GM19239 (cell line): ENCODE measurements around a stretch of chr18.

DNA sequence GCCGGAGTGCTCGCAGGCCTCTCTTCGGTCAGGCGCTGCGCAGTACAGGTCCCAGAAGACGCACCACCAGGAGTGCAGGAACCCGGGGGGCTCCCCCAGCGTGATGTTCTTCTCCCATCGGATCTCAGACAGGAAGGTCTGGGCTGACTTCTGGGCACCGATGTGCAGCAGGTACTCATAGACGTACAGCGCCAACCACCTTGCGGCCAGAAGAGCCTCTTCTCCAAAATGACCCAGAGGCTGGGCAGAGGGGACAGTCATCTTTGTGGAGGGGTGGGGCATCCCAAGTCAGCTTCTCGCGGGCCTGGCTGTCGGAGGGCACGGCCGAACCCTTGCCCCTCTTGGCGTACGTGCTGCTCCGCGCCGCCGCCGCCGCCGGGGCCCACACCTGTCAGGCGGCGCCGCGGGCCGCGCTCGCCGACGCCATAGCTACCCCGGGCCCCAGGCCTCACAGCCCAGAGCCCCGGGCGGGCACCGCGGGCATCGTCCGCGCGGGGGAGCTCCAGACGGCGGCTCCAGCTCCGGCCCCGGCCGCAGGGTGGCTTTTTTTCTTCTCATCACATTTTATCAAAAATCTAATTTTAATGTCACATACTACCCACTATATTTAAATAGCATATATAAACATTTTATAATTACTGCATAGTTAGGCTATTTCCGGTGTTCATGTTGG is 25.4 kb upstream of the ANKRD62 start:
- RRBS = 76% methylated on average over 16 of the region's 51 CpGs

DNA sequence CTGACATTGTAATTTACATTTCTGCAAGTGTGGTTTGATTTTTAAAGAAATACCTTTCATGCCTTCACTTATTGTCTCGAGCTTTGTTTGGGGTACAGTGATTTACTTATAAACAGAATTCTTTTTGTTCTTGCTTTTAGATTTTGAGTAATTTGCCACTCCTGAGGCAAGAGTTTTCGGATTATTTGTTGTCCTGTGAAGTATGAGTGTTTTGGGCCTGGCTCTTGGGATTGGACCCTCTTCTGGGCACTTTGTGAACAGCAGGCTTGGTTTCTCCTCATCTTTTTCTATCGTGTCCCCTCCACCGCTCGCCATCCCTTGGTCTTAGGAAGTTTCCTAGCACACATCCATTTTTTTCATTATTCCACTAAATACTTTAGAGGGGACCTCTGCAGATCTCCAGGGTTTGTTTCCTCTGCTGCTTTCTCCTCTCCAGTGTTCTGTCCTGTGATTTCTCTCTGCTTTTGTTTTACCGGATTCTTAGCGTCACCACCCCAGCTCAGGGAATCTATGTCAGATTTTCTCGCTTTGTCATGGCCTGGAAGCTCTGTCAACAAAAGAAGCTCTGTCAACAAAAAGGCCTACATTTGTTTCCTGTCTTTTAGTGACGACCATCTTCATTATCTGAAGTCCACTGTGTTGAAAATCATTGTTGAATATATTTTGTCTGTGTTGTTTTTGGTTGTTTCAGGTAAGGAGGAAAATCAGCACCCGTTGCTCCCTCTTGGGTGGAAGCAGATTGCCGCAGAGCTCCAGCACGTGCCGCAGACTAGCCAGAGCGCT is 27.7 kb downstream of the ANKRD62 start:
- RRBS = no CpG with 5 or more reads among the region's 14 CpGs

- RRBS = no CpG with 5 or more reads among the region's 5 CpGs
Measured at GRCh38 chr18:12255544-12256155, 1.5 kb downstream of the CIDEA start.

- RRBS = no CpG with 5 or more reads among the region's 15 CpGs
Measured at GRCh38 chr18:12258687-12259065, 4.5 kb downstream of the CIDEA start.

DNA sequence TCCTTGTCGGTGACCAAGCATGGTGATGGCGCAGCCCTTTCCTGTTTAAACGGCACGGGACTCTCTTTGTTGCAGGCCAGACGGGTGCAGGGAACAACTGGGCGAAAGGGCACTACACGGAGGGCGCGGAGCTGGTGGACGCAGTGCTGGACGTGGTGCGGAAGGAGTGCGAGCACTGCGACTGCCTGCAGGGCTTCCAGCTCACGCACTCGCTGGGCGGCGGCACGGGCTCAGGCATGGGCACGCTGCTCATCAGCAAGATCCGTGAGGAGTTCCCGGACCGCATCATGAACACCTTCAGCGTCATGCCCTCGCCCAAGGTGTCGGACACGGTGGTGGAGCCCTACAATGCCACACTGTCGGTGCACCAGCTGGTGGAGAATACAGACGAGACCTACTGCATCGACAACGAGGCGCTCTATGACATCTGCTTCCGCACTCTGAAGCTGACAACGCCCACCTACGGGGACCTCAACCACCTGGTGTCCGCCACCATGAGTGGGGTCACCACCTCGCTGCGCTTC is 17.0 kb downstream of the TUBB6 start:
- RRBS = no CpG with 5 or more reads among the region's 38 CpGs

- RRBS = no CpG with 5 or more reads among the region's 28 CpGs
Measured at GRCh38 chr18:12448858-12449960, 41.5 kb downstream of the PRELID3A start.

DNA sequence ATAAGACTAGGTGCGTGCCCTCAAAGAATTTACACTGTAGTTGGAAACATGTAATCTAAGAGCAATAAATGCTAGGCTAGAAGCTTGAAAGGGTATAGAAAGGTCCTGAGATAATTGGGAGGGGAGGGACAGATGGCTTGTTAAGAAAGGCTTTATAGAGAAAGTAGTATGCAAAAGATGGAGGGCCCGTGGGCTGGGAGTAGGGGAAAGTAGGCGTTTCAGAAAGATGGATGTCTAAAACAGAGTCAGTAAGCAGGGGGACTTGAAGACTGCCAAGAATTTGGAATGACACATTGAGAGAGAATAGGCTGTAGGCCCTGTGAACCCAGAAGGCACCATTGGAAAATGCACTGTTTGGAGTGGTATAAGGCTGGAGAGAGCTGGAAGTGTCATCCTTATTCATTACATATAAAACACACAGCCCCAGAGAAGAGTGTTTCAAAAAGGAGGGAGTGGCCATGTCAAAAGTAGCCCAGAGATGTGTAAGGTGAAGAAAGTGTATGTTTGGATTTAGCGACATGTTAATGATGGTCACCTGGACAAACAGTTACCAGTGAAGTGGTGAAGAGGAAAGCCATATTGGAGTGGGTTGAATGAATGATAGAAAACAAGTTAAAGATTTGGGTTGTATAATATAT is 925 bp downstream of the PSMG2 start:
- RRBS = no CpG with 5 or more reads among the region's 4 CpGs

GRCh38 chr18:12883184-12884145 is 572 bp downstream of the PTPN2 start:
- RRBS = 2% methylated on average over 23 of the region's 99 CpGs

- RRBS = 4% methylated on average over 40 of the region's 54 CpGs
Measured at GRCh38 chr18:13136537-13137083, 82.0 kb upstream of the LDLRAD4 start.

- RRBS = no CpG with 5 or more reads among the region's 11 CpGs
Measured at GRCh38 chr18:13164885-13165541, 53.5 kb upstream of the LDLRAD4 start.

DNA sequence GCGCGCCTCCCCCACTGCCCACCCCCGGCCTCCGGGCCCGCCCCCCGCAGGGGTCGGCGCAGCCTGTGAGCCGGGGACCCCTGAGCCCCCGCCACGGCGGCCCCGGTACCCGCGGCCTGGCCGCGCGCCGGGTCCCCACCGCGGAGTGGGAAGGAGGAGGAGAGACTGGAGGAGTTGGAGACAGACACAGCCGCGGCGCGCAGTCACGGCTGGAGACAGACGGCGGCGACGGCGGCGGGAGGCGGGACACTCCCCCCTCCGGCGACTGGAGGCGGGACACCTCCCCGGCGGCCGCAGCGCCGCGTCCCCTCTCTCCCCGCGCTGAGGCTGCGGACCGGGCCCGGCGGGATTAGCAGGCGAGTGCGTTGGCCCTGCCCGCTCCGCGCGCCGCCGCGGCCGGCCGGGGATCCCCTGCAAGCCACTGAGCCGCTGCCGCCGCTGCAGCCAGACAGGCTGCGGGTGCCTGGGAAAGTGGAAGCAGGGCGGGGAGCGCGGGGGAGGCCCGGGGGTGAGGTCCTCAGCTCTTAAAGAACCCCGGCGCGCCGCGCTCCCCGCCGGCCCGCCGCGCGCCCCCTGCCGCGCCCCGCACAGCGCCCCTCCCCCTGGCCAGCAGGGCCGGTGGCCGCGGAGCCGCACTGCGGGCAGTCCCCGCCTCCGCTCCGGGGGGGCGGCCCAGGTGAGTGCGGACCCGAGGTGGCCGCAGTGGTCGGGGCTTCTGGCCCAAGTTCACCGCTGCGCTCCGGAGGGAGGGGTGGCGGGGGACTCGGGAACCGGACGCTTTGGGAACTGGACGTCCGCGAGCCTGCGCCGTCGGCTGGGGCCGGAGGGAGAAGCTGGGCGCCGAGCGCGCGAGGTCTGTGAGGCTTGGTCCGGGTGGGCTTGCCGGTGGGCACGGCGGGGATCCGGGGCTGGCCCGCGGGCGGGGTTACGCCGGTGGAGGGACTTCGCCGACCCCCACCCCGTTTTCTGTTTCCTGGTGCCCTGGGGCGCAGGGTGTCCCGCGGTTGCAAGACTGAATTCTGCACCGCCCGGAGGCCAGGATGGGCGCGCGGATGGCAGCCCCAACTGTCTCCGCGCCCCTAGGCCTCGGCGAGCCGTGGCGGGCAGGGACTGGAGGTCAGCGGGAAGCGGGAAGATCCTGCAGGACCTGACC is 765 bp upstream of the LDLRAD4 start:
- RRBS = 2% methylated on average over 68 of the region's 143 CpGs

GRCh38 chr18:13221949-13222415 is 3.4 kb downstream of the LDLRAD4 start:
- RRBS = no CpG with 5 or more reads among the region's 7 CpGs

DNA sequence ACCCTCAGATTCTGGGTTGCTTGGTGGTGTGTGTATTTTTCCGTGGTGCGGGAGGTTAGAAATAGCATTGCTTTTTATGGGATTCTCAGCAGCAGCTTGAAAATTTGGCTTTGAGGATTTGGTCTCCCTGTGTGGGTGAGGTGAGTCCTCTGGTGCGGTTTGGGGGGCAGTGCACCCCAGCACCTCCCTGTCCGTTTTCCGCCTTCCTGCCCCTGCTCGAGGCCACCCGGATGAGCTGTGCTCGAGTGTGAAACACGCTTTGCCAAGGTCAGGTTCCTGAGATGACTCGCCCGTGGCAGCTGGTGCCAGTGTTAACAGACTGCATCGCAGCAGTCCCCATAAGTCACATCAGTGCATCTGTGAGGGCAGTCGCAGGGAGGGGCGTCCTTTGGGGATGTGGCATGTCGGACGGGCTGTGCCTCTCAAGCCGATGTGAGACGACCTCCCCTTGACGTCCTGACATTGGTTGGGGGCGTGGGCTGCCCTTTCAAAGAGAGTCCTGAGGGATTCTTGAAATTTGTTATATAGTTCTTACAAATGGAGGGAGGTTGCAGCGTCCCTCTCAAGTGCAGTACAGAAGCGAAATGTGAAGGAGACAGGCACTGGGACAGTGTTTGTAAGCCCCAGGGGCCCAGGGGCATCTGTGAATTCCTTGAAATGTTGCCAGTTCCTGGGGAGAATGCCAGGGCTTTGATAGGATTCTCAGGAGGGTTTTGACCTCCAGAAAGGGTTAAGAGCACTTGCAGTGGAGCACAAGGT is 66.2 kb downstream of the LDLRAD4 start:
- RRBS = no CpG with 5 or more reads among the region's 22 CpGs

GRCh38 chr18:13416044-13416598 is 197.6 kb downstream of the LDLRAD4 start:
- RRBS = no CpG with 5 or more reads among the region's 12 CpGs

DNA sequence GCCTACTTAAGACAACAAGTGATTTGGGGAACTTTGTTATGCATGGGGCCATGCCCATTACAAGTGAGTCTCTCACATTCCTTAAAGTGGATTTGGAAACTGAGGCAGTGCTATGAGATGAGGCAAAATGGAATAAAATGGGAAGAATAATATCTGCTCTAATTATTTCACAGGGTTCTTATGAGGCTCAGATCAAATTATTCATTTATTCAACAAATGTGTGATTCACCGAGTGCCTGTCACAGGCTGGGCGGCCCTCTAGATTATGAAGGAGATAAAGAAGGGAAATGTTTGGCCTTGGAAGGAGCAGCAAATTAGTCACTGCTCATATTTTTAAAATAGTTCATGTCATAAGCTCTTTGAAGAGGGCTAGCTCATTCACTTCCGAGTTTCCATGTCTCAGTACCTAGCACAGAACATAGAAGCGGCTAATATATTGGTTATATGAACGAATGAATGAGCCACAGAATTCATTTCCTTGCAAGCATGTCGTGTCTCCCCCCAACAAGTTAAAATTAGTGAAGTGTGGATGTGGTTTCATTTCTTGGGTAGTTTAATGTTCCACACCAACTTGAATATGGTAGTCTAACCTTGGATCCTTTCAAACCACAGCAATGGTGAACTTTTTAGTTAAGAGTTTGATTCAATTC is 217.4 kb downstream of the LDLRAD4 start:
- RRBS = no CpG with 5 or more reads among the region's 6 CpGs

DNA sequence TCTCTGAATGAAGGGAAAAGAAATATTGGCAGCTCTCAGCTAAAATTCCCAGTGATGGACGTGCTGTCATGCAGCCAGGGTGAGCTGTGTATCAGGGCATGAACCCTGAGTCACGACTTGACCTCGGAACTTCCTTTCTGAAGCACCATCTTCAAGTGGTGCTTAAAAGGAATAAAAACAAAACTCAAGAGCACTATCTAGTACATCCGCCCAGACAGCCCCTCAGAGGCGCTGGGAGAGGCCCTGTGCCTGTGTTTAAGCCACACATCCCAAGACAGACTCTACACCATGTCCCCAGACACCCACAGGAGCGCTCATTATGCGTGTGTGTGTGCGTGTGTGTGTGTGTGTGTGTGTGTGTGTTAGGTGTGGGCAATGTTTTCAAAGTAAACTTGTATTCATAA is 117.2 kb downstream of the FAM210A start:
- RRBS = no CpG with 5 or more reads among the region's 8 CpGs

DNA sequence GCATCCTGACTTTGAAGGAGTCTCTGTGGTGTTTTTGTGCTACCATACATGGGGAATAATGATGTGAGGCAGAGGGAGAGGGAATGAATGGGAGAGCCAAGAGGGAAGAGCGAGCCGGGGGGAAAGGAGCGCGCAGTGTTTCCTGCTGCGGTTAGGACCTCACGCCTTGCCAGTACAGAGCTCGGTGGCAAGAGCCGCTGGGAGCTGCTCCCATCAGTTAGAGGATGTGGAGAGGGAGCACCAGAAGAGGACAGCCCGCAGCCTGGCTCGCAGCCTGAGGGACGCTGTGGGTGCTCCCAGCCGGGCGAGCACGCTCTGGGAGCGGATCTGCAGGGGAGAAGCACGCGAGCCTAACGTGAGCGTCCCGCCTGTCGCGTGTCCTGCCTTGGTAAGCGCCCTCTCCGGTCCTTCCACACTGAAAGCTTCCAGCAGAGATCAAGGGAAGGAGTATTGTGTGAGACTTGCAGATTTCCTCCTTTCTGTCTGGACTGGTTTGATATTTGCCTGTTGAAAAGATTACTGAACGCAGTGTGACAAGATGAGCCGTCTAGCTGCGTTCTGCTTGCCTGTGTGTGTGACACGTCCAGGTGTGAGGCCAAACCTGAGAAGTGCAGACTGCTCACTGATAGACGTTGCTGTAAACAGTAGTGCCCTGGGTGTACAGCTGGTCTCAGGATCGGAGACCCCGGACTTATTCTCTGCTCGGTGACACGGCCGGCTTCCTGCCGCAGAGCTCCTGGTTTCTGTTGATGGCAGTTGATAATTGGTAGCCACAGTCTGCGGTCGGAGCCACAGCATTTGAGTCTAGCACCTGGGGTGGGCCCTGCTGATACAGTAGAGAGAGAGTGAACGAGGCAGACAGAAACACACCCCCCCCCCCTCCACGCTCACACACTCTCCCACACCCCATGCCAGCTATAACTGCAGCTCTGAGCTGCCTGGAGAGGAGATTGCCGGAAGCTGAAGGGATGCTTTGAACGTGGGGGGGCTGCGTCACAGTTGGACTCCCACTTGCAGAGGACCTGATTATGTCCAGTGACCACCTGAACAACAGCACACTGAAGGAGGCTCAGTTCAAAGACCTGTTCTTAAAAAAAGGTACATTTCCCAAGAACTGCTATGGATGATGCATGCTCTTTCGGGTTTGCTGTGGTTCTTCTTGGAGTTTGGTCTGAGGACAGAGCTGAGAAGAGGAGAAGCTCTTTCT is 114.3 kb downstream of the FAM210A start:
- RRBS = 2% methylated on average over 8 of the region's 43 CpGs

GRCh38 chr18:13734433-13734889 is 8.0 kb downstream of the RNMT start:
- RRBS = no CpG with 5 or more reads among the region's 2 CpGs

DNA sequence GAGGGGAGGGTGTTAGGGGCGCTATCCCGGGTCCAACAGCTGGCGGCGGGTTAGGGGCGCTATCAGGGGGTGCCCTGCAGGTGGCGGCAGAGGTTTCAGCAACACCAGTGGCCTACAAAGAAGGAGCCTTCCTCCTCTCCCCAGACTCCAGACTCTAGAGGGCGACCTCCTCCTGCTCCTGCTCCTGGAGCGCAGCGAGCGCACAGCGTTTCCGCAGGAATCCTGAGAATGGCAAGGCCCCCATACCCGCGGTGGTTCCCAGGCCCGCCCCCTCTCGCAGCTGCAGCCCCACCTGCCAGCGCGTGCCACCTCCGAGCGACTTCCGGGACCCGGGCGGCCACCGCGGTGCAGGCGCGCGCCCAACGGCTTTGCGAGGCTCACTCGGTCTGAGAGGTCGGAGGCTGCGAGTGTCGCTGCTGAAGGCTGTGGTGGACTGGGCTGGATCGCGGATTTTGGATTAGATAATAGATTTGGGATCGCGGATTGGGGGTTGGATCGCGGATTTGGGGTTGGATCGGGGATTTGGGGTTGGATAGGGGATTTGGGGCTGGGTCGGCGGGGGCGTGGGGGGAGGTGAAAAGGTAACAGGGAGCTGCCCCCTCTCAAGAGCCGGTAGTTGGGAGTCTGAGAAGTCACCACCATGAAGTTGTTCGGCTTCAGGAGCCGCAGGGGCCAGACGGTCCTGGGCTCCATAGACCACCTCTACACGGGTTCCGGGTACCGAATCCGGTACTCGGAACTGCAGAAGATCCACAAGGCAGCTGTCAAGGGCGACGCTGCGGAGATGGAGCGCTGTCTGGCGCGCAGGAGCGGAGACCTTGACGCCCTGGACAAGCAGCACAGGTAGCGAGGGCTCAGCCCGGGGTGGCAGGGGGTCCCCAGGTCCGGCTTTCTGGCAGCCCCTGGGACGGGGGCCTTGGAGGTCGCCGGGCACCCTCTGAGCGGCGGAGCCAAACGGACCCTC is 46.8 kb upstream of the ZNF519 start:
- RRBS = 36% methylated on average over 4 of the region's 70 CpGs

DNA sequence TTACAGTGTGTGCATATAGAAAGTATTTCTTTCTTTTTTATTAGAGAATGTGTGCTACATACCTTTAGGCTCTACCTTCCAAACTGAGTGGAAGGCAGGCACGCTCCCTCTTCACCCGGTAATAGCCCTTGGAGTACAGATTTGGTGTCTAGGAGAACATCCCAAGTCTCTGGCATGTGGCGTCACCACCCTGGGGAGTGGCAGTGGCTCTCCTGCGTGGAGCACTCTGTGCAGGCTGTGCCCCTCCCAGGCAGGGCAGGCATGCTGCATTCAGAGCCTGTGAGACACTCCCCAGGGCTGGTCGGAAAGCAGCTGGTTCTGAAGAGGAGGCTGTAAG is 193.2 kb downstream of the ANKRD30B start:
- RRBS = no CpG with 5 or more reads among the region's 5 CpGs